ENCODE results near the gene PLXNB2.

DNA sequence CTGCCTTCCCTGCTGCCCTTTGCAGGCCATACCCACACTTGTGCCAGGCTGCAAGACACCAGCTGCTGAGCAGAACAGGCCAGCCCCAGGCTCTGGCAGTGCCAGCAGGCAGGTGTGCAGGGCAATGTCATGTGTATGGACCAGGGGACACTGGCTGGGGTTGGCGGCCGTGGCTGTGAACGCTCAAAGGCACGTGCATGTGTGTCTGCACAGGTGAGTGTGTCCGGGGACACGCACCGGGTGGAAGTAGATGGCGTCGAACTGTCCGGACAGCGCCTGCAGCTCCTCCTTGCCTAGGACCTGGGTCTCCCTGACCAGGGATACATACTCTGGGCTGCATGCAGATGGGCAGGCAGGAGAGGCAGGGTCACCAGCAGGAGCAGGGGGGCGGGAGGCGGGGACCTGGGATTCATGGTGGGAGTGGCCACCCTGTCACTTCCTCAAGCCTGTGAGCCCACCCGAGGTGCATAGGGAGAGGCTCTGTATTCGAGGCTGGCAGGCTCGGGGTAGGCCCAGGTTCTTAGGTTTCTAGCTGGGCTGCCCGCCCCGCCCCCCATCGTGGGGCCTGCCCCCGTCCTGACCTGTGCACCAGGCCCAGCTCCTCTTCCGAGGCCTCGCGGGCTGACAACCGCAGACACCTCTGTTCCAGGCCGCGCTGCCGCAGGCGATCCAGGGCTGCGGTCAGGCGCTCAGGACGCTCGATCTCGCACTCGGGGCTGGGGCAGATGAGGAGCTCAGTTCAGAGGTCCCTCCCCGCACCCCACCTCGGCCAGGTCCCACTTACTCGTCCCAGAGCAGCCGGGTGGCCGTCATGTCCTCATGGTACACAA lies 660 bp downstream of the HDAC10 start:
- PRO-cap, result no peak
- RAMPAGE, long total RNA, result no peak

- PRO-cap, result unidirectional peak, minus-strand start at chr22:50307575; unidirectional peak, minus-strand start at chr22:50307614
- RAMPAGE, long total RNA, result no peak
These were observed at the start of gene PLXNB2 for GRCh38 chr22:50306969-50308246. Gene PLXNB2 (minus strand): TSS chr22:50307646.

DNA sequence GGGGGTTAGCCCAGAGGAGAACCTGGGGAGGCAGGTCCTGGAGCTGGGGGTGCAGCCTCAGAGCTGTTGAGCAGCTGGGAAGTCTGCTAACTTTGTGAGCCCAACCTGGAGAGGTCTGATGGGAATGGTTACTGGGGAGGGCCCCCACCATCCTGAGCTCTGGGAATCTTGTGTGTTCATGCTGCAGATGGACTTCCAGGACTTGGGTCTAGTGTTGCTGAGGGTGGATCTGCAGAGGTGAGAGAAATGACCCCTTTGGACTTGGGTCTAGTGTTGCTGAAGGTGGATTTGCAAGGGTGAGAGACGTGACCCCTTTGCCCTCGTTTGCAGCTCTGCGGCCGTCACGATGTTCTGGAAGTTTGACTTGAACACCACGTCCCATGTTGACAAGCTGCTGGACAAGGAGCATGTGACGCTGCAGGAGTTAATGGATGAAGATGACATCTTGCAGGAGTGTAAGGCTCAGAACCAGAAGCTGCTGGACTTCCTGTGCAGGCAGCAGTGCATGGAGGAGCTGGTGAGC lies 50.5 kb downstream of the PPP6R2 start:
- PRO-cap, result no peak
- RAMPAGE, long total RNA, result no peak

GRCh38 chr22:50398751-50399283 lies 55.7 kb downstream of the PPP6R2 start:
- PRO-cap, result no peak
- RAMPAGE, long total RNA, result no peak

GRCh38 chr22:50399376-50399702 lies 56.2 kb downstream of the PPP6R2 start:
- PRO-cap, result no peak
- RAMPAGE, long total RNA, result no peak

GRCh38 chr22:50400565-50401043 lies 57.5 kb downstream of the PPP6R2 start:
- PRO-cap, result no peak
- RAMPAGE, long total RNA, result no peak

DNA sequence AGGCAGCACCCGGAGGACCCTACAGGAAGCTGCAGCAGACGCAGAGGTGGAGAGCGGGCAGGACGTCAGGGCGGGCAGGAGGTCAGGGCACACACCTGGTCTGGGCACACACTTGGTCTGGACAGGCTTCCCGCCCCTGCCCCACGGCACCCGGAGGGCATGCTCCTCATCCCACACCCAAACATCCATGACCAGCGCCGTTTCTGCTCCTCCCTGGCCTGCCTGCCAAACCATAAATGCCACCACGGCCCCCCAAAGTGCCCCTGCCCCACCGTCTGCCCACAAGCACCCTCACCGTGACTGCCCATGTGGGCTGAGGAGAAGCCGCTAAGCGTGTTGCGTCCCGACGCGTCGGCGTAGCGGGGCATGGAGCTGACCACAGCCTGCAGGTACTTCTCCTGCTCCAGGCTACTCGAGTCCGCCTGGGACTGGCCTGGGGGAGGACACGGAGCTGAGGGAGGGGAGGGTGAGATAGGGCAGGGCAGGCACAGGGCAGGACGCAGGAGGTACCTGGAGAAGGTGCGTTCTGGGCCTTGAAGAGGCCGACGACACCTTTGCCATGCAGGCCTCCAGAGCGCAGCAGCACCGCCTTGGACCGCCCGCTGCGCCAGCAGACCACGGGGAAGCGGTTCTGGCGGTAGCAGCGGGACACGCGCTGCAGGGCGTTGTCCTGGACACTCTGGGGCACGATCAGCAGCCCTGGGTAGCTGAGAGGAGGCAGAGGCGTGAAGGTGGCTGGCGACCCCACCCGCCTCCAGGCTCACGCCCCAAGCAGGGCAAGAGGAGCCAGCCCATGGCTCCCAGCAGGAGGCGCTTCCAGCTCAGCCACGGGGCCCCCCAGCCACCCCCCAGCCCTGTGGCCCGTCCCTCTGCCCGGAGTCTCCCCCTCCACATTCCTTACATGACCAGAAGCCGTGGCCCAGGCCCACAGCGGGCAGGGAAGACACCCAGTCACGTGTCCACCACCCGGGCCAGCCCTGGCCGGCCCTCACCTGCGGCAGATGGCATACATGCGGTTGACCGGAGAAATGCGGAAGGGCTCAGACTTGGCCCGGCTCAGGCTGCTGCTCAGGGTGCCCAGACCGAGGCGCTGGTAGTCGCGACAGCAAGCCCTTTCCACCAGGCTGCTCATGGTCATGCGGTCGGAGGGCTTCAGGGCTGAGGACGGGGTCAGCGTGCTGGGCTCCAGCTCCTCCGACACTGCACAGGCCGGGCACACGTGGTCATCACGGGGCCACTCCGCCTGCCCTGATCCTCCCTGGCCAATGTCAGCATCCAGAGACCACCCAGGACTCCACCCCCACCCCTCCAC lies 15.4 kb downstream of the SBF1 start:
- PRO-cap, result no peak
- RAMPAGE, long total RNA, result no peak

GRCh38 chr22:50464617-50465181 lies 10.1 kb downstream of the SBF1 start:
- PRO-cap, result no peak
- RAMPAGE, long total RNA, result no peak

- PRO-cap, result no peak
- RAMPAGE, long total RNA, result no peak
These were observed 3.7 kb downstream of the SCO2 start for GRCh38 chr22:50521623-50522074.

DNA sequence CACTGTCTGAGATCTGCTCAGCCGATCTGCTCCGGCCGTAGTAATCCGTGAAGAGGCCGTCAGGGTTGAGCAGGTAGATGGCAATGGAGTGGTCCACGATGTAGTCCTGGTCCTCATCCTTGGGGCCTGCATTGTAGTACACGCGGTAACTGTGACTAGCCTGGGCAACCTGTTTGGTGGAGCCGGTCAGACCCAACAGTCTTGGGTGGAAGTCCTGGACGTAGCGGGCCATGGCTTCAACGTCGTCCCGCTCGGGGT lies 1.8 kb downstream of the SCO2 start:
- PRO-cap, result no peak
- RAMPAGE, long total RNA, result no peak

DNA sequence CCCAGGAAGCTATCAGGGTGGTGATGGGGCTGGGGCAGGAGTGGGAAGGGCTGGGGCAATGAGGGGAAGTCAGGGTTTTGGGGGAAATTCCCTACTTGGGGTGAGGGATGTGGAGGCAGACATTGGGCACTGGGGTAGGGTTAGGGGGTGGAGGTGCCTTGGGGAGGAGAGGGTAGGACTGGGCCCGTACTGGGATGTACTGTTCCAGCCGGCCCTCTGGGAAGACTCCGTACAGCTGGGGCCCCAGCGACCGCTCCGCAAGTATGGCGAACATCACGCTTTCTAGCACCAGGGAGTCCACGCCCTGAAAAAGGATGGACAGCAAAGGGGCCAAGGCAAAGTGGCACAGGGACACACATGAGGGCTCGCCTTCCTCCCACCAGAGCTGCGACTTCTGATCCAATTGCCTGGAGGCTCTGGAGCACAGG lies 1.1 kb downstream of the CHKB start:
- PRO-cap, result no peak
- RAMPAGE, long total RNA, result no peak

DNA sequence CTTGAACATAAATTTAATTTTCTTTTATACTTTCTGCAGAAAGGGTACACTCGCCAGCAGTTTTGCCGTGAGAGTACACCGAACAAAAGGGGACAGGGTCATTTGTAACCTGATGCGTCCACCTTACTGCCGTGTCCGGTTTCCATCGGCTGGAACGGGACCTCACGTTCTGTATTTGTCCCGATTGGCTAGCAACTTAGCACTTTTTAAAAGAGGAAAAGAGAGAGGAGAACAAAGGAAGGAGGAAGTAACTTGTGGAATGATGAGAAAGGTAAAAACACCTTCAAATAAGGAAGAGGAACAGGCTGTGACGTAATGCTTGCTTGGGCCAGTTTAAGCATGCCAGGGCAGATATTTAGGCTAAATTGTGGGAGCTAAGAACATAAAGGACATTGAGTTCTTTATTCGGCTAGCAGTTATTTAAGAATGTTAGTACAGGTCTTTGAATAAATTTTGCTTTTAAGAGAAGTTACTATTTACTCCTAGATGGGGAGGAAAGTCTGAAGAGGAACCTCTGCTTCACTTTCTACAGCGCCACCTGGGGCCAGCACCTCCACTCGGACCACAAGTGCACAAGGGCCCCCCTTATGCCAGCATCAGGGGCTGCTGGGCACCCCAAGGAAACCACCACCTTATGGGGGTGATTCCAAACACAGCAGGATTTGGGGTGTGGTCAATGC lies 5.9 kb downstream of the ARSA start:
- PRO-cap, result no peak
- RAMPAGE, long total RNA, result no peak

DNA sequence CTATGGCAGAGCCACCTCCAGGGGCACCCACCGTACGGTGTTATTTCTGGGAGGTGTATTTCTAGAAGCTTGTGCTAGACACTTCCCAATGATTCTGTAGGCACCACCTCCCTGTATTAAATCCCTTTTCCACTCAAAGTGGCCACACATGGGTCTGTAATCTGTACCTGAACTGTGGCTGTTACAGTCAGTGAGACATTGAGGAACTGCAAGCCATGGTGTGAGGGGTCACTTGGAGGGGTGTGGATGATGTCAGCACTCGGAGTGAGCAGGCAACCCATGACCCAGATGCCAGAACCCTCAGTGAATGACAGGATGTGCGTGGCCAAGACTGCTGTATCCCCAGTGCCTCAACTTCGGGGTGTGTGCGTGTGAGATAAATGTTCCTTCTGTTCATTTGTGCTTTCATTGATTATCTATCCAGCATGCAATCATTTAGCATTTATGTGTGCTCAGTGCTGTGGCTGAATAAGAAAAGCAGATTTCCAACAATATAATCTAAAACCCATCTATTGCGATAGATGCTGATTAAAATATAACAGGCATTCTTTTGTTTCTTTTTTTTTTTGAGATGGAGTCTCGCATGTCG lies 30.0 kb upstream of the ARSA start:
- PRO-cap, result no peak
- RAMPAGE, long total RNA, result no peak

- PRO-cap, result no peak
- RAMPAGE, long total RNA, result no peak
These were observed 42.2 kb upstream of the ACR start for GRCh38 chr22:50695420-50696642.

GRCh38 chr22:50700239-50700575 lies 37.8 kb upstream of the ACR start:
- PRO-cap, result no peak
- RAMPAGE, long total RNA, result no peak

Data from urinary bladder (tissue), 3 donors.